Mesenchymal stem cell of Wharton's jelly (primary cell): Measurements from ENCODE around the genes CSNK2A2, SETD6 and CDH5.

DNA sequence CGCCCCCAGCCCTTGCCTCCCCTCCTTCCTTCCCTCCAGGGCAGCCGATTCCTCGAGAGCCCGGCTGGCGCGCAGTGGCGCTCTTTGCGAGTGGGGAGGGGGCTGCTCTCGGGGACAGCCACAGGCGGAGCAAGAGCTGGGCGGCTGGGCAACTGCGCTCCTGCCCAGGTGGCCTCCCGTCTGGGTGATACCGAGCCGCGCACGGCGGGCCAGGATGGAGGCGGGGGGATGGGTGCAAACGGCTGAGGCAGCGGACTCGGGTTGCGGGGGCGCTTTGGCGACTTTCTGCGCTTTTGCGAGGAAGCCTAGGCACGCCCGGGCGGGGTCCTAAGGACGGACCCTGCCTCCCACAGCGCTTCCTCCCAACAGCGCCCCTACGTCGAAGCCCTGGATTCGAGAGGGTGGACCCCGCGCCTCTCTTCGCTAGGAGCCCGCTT, 1.3 kb downstream of the MMP15 start:
- CAGE, long polyA plus RNA = no peak

DNA sequence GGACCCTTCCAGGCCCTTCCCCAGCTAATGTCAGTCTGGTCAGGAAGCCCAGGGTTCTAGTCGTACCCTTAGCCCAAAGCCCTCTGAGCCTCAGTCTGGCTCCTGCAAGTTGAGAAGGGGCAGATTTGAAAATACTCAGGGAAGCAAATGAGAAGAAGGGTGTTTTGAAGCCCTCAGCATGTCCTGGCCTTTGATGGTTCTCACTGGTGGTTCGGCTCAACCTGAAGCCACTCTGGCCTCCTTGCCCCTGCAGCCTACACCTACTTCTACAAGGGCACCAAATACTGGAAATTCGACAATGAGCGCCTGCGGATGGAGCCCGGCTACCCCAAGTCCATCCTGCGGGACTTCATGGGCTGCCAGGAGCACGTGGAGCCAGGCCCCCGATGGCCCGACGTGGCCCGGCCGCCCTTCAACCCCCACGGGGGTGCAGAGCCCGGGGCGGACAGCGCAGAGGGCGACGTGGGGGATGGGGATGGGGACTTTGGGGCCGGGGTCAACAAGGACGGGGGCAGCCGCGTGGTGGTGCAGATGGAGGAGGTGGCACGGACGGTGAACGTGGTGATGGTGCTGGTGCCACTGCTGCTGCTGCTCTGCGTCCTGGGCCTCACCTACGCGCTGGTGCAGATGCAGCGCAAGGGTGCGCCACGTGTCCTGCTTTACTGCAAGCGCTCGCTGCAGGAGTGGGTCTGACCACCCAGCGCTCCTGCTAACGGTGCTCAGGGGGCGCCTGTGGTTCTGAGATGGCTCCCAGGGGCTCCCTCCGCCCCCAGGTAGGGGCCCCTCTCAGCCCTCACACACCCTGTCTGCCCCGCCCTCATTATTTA, 19.4 kb downstream of the MMP15 start:
- CAGE, long polyA plus RNA = no peak

GRCh38 chr16:58128048-58128959, 877 bp downstream of the CFAP20 start:
- CAGE, long polyA plus RNA = no peak

GRCh38 chr16:58157479-58158417, 28.6 kb upstream of the CFAP20 start:
- CAGE, long polyA plus RNA = no peak

GRCh38 chr16:58197948-58198458, at the start of gene CSNK2A2:
Gene CSNK2A2 (minus strand): TSS chr16:58198106.
- CAGE, long polyA plus RNA = no peak

DNA sequence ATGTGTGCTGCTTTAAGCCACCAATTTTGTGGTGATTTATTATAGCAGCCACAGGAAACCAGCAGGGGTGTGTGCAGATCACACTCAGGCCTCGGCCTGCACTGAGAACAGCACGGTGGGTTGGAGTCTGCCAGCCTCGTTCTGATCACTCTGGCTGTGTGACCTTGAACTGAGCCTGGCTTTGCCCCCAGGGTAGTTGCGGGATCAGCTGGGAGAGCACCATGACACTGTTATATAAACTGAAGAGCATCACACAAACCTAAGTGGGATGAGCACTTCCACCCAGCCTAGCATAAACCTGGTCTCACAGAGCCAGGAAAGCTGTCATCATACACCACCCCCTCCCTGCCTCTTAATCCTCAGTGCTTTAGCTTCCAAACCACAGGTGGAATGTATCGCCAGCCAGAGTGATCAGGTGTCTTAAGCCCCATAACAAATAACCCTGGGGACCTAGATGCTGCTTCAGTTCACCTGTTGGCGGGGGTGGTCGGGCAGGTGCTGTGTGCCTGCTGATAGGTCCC, 28.6 kb upstream of the NDRG4 start:
- CAGE, long polyA plus RNA = no peak

- CAGE, long polyA plus RNA = no peak
Observed at GRCh38 chr16:58475300-58475804, 24.6 kb upstream of the NDRG4 start.

GRCh38 chr16:58514918-58515657, at the start of gene SETD6:
Gene SETD6 (plus strand): TSS chr16:58515517.
- CAGE, long polyA plus RNA = no peak

DNA sequence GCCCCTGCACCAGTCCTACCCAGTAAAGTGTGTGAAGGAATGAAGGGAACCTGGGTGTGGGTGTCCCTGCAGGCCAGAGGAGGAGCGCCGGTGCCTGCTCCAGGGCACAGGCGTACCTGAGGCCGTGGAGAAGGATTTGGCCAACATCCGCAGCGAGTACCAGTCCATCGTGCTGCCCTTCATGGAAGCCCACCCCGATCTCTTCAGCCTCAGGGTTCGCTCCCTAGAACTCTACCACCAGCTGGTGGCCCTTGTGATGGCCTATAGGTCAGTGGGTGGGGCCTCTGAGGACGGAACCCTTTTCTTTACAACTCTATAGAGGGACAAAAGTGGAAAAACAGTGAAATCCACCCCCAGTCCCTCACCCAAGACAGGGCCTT, 1.1 kb downstream of the SETD6 start:
- CAGE, long polyA plus RNA = no peak

GRCh38 chr16:58519214-58520392, 4.3 kb downstream of the SETD6 start:
- CAGE, long polyA plus RNA = no peak

DNA sequence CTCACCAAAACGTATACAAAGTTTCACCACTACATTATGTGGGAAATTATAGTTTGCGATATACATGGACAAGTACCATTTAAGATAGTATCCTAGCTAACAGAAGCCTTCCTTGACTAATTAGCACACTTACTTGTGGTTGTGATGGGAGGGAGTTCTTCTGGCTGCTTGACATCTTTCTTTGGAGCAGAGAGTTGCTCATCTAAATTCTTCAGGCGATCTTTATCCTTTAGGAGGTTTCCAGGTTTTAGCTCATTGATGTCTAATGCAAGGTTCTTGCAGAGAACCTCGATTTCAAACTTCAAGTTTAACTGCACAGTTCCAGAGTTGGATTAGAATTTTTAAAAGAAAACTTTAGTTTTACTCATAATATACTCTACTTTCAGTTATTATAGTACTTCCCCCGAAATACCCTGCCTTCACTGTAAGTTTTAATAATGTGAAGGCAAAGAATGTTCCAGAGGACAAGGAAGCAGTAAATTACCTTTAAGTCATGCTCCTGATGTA, 30.9 kb downstream of the SETD6 start:
- CAGE, long polyA plus RNA = no peak

DNA sequence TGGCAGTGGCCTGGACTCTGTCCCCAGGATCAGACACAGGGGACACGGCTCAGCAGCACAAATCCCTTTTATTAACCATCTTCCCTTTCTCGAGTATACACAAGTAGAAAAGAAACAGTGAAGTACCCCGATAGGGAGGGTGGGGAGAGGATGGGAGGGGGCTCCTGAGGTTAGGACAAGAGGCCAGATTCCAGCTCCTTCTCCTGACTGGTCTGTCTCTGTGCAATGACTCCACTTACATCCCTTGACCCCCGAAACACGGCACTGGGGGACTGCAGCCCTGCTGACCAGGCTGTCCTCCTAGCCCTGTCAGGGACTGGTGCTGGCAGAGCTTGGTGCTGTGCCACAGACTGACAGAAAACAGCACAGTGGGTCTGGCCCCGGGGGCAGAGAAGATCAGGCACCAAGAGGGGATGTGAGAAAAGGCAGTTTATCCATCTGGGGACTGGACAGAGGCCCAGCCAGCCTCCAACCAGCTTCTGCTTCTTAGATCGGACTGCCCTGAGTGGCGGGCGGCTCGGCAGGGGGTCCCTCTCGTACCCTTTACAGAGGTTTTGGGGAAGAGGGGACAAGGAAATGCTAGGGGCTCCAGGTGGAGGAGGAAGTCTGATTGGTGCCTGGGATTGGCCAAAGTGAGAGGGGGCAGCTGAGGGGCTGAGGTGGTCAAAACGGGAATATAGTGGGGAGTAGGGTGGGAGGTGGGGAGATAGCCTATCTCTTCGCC, 19.3 kb downstream of the SLC38A7 start:
- CAGE, long polyA plus RNA = no peak

DNA sequence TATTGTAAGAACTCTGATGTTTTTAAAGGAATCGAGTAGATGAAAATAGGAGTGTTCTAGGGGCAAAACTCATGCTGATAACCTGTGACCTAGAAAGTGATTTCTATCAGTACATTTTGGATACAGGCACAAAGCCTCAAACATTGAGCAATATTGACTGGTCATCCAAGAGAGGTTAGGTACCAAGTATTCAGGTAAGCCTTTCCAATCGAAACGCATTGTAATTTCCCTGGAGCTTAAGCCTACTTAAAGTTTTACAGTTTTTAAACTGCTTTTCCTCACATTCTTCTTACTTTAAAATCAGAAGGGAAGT, 3.4 kb downstream of the GOT2 start:
- CAGE, long polyA plus RNA = no peak

- CAGE, long polyA plus RNA = no peak
Observed at GRCh38 chr16:60259675-60260027, 1525.5 kb upstream of the GOT2 start.

DNA sequence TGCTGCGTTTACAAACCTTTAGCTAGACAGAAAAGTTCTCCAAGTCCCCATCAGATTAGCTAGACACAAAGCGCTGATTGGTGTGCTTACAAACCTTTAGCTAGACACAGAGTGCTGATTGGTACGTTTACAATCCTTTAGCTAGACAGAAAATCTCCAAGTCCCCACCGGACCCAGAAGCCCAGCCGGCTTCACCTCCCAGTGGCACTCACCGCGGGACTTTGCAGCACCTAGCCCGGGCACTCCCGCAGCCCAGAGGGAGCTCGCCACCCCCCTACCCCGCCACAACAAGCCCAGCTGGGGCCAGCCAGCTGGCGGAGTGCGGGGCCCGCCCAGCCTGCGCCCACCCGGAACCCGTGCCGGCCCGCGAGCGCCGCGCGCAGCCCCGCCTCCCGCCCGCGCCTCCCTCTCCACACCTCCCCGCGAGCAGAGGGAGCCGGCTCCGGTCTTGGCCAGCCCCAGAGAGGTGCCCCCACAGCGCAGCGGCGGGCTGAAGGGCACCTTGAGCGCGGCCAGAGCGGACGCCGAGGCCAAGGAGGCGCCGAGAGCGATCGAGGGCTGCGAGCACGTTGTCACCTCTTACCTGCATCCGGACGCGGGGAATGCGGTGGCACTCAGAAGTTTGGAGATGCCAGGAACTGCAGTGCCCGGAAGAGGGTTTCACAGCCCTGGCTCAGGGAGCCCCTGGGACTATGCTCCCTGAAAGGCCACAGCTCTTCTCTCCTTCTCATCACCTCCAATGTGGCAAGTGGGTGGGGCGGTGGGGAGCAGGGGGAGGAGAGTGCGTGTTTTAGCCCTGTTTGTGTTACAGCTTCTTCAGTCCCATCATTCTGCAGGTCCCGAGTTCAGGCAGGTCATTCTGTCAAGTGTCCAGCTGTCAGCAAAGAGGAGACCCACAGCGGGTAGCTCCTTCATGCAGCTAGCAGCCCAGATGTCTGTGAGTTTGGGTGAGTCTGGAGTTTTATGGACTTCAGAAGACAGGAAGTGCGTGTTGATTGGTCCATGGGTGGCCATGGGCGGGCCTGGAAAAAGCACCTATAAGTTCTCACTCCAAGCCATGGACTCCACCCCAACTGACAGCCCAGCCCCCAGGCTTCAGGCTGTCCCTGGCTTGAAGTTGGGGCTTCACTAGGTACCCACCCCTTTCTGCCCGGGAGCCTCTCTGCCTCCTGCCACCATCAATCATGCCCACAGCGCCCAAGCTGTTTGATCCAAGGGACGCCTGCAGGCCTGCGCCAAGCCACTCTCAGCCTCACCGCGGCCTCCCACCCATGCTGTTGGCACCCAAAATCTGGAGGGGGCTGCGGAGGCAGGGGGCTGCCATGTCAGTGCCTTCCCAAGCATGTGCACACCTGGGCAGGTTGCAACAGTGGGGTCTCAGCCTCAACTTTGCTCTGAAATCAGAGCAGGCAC, 1504.2 kb downstream of the CDH11 start:
- CAGE, long polyA plus RNA = no peak

- CAGE, long polyA plus RNA = no peak
Observed at GRCh38 chr16:65120566-65121595, 982 bp downstream of the CDH11 start.

DNA sequence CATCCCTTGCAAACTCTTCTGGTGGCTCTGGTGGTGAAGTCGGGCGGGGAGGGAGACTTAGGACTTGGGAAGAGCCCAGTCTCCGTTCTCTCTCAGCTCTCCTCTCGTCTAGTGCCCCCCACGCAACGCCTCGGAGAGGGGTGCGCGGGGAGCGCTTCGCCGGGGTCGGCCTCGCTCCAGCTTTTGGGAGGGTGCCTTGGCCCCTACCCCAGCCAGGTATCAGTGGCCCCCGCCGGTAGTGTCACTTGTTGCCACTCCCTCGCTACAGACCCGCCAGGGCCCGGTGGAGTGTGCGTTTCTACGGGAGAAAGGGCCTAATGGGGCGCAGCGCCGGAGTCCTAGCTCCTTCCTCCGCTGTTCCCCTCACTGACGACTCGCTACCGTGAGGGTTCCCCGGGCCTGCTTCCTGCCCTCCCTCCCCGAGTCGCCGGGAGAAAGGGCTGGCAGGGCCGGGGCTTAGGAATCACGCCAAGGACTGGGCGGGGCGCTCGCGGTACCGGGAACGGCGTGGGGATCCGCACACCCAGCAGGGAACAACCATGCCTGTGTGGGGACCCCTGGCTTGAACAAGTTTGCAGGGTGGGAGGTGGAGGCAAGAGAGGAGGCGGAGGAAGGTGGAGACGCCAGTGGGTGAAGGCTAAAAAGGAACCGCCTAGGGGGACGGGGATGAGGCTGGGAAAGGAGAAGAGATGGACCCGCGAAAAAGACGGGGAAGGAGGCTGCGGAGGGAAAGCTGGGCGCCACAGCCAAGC, 975 bp upstream of the CDH11 start:
- CAGE, long polyA plus RNA = no peak

DNA sequence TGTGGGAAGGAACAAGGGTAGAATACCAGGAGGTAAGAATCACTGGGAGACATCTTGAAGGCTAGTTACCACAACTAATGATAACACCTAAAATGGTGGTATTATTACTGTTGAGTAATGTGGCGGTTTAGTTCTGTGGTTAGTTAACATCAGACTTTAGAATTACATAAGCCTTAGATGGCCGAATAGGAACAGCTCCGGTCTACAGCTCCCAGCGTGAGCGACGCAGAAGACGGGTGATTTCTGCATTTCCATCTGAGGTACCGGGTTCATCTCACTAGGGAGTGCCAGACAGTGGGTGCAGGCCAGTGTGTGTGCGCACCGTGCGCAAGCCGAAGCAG, 567.9 kb upstream of the CDH11 start:
- CAGE, long polyA plus RNA = no peak

DNA sequence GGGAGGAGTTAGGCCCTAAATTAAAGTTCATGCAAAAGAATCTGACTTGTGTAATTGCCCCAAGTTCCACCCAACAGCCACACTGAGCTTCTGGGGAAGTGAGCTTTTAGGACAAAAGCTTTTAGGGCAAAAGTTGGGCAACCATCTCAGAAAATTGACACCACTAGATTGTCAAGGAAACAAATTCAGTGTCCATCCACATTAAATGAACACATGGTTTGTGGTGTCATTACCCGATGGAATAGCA, 613.0 kb upstream of the CDH11 start:
- CAGE, long polyA plus RNA = no peak

DNA sequence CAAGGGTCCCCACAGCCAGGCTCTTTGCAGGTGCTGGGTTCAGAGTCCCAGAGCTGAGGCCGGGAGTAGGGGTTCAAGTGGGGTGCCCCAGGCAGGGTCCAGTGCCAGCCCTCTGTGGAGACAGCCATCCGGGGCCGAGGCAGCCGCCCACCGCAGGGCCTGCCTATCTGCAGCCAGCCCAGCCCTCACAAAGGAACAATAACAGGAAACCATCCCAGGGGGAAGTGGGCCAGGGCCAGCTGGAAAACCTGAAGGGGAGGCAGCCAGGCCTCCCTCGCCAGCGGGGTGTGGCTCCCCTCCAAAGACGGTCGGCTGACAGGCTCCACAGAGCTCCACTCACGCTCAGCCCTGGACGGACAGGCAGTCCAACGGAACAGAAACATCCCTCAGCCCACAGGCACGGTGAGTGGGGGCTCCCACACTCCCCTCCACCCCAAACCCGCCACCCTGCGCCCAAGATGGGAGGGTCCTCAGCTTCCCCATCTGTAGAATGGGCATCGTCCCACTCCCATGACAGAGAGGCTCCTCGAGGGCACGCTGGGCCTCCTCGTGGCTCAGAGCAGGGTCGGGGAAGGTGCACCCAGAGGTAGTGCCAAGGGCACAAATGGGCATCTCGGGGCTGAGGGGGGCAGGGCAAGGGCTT, at the start of gene CDH5:
CDH5 (plus strand) TSS at position 335 of the 643 bp plus-strand sequence.
- CAGE, long polyA plus RNA = no peak